ENCODE measurements around the genes HHIPL2 and AIDA.

GRCh38 chr1:222026285-222026782 lies 284.4 kb upstream of the DUSP10 start:
- RRBS: no CpG with 5 or more reads among the region's 8 CpGs

DNA sequence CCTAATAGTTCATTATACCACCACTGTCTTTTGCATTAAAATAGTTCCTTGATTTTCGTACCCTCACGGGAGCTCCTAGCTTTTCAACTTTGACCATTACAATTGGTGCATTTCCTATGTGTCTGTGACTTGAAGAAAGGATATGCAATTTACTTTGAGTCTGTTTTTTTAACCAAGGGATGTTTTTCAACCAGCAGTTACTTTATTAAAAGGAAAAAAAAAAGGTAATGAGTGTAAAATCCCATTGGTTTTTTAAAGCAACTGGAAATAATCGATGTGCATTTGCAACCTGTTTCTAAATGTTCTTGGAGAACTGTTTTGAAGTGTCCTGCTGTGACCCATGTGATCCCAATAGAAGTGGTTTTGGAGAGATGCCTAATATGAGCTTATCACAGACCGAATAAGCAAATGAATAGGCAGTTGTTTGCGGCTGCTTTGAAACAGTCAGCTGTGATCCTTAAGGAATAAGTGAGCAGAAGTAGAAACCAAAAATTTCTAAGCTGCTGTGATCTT lies 329.3 kb upstream of the DUSP10 start:
- RRBS: no CpG with 5 or more reads among the region's 5 CpGs

GRCh38 chr1:222547819-222548418 lies at the start of gene HHIPL2:
Gene HHIPL2 (minus strand): TSS chr1:222548104.
- RRBS: no CpG with 5 or more reads among the region's 8 CpGs

DNA sequence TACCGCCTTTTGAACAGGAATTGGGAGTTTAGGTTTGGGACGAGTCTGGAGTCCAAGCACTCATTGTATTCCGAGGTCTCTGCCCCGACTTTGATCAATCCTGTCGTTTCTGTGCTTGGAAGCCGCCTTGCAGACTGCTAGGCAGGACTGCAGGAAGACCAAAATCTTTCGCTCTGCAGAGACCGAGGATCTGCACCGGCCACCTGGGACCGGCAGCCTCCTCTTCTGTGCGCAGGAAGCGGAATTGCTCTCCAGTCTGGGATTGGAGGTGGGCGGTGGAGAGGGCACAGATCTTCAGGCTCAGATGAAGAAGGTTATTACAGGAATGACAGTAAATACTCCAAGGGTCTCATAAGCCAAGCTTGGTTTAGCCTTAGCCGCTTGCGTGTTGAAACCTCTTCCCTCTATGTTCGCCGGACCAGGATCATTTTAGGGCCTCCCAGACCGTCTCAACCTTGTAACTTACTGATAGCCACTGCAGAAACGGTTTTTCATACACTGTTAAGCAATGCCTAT lies 995 bp downstream of the MIA3 start:
- RRBS: no CpG with 5 or more reads among the region's 19 CpGs

DNA sequence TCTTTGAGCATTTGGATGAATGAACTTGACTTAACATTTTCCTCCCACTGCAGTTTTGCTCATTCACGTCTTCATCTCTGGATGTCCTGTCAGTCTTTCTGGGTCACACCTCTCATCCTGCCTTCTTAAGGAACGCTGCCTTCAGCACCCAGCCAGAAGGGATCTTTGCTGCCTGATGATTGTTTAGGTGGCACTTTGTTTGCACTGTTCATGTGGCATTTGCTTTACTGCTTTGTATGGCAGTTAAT lies 4.8 kb downstream of the MIA3 start:
- RRBS: no CpG with 5 or more reads among the region's 2 CpGs

- RRBS: no CpG with 5 or more reads among the region's 6 CpGs
Observed at GRCh38 chr1:222628775-222629418, 11.0 kb downstream of the MIA3 start.

DNA sequence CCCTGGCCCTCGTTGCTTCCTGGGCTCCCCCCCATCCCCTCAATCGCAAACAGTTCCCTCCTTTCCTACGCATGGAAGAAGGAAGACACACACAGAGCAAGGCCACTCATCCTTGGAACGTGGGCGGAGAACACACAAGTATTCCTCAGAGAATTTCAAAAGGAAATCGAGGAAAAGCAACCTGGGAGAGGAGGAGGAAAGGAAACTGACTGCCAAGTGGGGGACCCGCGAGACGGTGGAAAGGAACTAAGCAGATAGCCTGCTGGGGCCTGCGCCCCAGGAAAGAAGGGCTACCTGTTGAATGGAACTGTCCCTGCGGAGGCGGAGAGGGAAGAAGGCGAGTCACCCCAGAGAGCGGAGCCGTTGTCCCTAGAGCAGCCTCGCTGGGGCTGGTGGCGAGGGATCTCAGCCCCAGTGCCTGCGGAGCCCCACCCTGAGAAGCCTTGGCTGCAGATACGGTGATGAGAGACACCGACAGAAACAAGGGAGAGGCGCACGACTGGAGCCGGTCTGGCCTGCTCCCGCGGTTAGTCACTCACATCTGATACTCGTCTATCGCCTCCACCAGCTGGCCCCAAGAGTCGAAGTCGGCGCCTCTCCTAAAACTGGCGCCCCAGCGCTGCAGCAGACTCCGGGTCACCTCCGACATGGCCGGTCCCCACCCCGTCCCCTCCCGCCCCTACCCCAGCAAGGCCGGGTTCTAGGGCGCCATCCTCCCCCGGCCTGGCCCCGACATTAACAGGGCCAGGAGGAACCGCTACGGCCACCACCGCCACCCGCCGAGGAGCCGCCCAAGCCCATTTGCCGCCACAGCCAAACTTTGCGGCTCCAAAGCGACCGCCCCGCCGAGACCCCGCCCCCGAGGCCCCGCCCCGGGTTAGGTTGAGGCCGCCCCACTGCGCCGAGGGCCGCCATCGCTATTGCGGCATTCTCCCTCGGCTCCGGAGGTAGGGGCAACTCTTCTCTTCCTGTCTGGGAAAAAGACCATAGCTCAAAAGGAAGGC lies at the start of gene AIDA:
Gene AIDA, minus strand, starts transcription at position 823 of the 1,004 bp plus-strand sequence.
- RRBS: 2% methylated on average over 9 of the region's 65 CpGs

DNA sequence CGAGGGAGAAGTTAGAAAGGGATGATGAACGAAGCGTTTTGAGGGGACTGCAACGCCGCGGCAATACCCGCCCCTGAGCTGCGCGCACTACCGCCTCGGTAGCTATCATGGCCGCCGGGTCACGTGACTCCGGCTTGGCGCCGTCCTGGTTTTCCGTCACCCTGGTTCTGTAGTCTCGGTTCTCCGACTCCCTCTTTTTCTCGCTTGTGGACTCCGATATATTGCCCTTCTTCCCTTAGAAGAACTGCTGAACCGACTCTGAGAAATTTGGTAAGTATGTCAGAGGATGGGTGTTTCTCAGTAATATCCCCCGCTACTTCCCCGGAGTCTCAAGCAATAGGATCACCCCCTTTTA lies 286 bp downstream of the BROX start:
- RRBS: no CpG with 5 or more reads among the region's 25 CpGs

DNA sequence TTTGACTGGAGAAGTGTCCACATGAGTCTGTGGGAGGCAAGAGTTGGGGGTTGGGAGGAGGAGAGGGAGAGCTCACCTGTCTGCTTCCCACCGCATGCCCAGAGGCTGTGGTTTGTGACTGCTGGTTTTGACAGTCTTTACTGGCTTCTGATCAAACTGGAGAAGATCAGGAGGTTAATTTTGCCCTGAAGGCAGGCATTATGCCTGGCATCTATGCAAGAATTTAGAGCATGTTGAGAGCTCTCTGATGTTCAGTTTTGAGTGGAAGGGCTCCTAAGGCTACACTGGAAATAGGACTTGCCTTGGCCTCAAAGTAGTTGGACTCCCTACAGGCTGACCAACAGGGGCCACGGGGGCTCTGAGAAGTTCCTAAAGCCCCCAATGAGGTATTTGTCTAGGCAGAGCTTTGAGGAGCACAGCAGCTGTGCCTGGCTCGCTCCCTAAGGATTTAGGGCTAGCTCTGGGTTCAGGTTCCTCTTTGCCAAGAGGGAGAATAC lies 101.5 kb downstream of the TLR5 start:
- RRBS: no CpG with 5 or more reads among the region's 3 CpGs

GRCh38 chr1:223142094-223142523 lies 939 bp downstream of the TLR5 start:
- RRBS: no CpG with 5 or more reads among the region's 14 CpGs

DNA sequence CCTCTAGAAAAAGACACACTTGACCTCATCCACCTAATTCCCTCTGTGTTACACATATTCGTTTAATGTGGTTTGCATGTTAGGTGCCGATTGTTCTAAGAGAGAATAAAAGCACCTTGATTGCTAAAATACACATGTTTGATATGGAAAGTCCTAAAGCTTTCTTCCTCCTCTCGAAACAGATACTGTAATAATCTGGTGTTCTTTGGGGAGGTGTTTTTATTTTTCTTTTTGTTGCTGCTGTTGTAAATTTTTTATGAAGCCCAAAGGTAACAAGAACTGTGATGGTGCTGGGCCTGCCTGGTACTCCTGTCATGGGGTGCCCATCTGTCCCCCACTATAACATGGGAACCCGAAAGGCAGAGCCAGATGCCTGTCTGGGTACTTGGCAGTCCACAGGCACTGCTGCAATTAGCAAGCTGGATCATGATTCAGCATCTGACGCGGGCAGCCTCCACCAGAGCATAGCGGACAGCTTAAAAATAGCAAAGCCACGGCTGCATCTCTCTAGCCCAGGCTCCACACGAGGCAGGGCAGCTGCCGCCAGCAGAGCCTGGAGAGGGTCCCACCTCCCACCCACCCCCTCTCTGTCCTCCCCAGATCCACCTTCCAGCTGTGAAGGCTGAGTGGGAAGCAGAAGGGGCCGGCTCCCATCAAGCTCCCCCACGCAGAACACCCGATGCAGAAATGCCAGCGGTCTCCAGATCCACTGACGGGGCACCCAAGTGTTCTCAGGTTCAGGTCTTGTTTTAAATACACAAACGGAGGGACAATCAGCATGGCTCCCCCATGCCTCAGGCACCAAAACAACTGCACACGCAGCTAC lies 22.9 kb downstream of the SUSD4 start:
- RRBS: no CpG with 5 or more reads among the region's 17 CpGs

DNA sequence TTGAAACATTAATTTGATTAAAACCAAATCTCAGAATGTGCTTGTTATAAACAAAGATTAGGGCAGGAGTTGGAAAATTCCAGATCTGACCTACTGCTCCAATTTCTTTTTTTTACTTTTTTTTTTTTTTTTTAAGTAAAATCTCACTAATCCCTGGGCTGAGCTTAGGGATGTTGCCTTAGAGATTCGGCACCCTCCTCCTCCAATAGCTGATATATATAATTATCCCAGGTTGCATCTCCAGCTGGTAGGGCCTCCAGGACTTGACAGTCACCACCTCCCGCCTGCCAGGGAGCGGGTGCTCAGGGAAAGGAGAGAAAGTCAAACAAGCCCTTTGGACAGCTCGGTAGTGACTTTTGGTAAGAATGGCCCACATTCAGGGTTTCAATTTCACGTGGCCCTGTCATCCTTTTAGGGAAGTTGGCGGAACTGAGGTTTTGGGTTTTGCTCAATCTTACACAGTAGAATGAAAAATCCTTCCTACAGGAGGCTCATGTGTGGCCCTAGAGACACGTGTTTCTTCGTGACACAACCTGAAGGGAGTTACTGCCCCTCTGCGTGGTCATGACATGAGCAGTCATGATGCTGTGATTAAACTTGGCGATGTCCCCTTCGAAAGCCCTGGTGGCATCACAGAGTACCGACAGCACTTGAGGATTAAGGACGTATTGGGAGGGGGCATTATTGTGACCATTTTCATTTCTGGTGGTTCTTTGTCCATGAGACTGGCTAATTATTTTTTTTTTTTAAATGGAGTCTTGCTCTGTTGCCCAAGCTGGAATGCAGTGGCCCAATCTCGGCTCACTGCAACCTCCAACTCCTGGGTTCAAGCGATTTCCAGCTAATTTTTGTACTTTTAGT lies 44.1 kb downstream of the CAPN8 start:
- RRBS: no CpG with 5 or more reads among the region's 15 CpGs

DNA sequence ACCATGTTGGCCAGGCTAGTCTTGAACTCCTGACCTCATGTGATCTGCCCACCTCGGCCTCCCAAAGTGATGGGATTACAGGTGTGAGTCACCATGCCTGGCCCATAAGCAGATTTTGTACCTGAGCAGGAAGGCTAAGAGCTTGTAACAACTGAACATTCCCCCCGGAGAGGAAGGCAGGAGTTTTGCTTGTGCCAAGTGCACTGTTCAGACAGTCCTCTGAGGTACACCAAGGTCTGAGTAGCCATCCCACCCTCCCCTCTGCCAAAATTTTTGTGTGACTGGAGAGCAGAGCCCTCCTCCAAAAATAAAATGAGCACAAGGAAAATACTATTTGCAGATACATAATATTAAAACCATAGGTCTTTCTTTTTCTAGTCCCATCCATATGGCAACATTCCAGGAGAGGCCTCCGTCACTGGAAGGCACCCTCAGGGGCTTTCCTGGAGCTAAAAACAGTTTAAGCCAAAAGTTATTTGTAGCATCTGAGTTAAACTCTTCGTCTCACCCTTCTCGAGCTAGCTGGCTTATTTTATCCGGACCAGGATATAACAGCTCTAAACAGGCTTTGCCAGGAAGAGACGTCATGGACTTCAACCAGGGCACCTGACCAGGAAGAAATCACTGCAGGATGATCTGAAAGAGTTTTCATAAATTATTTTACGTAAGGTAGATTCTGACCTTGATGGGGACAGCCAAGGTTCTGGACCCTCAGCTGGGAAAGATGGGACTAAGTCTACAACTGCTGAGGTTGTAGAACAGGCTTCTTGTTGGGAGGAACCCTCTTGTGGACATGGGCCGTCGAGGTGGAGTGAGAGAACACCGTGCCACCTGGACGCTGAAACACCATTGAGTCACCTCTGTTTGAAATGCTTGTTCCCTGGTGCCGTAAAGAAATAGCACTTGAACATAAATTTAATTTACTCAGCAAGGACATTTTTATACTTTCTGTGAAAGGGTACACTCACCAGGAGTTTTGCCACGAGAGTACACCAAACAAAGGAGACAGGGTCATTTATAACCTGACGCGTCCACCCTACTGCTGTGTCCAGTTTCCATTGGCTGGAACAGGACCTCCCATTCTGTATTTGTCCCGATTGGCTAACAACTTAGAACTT lies 27.4 kb downstream of the CAPN2 start:
- RRBS: no CpG with 5 or more reads among the region's 17 CpGs

- RRBS: no CpG with 5 or more reads among the region's 8 CpGs
Observed at GRCh38 chr1:223762035-223762439, 49.7 kb downstream of the CAPN2 start.

GRCh38 chr1:223764961-223765762 lies 52.8 kb downstream of the CAPN2 start:
- RRBS: no CpG with 5 or more reads among the region's 11 CpGs

GRCh38 chr1:223770179-223771050 lies 58.1 kb downstream of the CAPN2 start:
- RRBS: no CpG with 5 or more reads among the region's 10 CpGs

- RRBS: no CpG with 5 or more reads among the region's 5 CpGs
Observed at GRCh38 chr1:223827072-223827768, 18.5 kb downstream of the TP53BP2 start.

DNA sequence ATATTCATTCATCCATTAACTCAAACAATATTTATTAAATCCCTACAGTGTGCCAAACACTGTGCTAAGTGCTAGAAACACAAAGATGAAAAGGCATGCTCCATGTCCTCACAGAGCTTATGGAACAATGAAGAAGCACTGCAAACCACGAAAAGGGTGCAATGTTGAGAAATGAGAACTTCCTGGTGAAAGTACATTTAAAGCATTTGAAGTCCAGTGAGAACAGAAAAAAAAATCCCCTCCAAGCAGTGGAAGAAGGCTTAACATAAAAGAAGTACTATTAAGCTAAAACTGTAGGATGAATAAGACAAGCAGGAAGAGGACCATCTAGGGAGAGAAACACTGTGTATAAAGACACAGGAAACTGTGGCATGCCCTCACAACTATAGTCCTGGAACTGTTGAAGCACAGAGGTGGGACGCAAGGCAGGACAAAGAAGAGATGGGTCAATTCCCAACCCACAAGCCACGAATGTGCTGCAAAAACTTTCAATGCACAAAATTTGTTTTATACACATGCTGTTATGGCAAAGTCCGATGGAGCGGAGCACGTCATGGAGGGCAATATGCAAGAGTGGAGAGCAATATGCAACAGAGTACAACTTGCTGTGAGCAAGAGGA lies 9.9 kb downstream of the TP53BP2 start:
- RRBS: no CpG with 5 or more reads among the region's 6 CpGs

DNA sequence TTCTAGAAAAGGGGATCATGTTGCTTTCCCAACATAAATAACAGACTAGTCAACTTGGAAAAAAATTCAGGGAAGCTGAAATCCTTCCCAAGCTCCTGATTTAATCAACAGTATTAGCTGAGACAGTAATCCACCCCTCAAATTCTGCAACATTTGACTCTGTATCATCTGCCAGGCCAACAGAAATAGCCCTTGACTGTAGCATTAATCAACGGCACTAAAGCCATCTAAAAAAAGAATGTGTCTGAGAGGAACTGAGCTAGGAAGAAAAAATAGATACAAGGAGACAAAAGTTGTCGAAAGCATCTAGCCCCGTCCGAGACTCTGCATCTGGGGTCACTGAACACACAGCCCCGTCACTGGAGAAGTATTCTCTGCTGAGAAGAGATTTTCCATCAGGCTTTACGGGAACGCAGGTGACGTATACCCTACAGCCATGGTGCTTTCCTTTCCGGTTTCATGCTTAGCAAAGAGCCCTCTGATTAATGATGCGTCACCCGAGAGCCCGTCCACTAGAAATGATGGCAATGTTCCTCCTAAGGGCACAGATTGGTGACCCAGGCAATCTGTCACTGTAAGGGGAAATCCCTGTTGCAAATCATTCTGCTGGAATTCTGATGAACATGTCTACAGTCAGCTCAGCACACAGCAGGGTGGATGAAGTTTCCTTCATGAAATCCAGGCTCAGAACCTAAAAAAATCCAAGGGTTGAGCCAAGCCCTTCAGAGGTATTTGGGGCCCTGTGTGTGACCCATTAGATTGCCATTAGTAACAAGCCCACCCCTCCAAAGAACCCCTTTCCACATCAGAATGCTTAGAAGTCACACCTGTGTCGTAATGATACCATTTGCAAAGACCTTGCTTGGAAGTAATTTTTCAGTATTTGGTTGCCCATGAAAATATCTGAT lies 42.3 kb upstream of the TP53BP2 start:
- RRBS: no CpG with 5 or more reads among the region's 13 CpGs

DNA sequence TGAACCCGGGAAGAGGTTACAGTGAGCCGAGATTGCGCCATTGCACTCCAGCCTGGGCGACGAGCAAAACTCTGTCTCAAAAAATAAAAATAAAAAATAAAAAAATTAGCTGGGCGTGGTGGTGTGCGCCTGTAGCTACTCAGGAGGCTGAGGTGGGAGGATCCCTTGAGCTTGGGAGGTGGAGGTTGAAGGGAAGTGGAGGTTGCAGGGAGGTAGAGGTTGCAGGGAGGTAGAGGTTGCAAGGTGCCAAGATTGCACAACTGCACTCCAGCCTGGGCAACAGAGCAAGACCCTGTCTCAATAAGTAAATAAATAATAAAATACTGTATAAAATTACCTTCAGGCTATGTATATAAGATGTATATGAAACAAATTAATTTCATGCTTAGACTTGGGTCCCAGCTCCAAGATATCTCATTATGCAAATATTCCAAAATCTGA lies 62.1 kb upstream of the FBXO28 start:
- RRBS: no CpG with 5 or more reads among the region's 7 CpGs